PC-3 (cell line): ENCODE data around the genes DRG1, PISD and RFPL3.

DNA sequence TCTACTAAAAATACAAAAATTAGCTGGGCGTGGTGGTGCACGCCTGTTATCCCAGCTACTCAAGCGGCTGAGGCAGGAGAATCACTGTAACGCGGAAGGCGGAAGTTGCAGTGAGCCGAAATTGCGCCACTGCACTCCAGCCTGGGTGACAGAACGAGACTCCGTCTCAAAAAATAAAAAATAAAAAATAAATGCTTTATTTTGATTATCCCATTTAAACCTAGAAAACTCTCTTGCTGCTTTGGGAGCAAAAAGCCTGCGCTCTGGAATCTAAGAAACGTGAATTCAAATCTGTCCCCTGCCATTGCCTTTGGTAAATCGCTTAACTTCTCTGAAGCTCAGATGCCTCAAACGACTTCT lies 2.1 kb downstream of the PIK3IP1 start:
- RAMPAGE, long total RNA, result no peak

GRCh38 chr22:31399240-31400079 lies at the start of gene DRG1:
DRG1 (plus strand) TSS chr22:31399604.
- RAMPAGE, long total RNA, result no peak

DNA sequence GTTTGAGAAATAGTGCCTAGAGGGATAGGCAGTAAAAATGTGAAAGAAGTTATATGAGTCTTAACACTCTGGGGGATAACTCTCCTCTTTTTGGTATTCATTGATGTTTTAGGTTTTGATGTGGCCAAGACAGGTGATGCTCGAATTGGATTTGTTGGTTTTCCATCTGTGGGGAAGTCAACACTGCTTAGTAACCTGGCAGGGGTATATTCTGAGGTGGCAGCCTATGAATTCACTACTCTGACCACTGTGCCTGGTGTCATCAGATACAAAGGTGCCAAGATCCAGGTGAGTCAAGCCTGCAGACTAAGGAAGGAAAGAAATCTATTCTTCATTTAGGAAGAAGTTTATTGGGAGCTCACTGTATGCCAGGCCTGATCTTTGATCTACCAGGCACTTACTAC lies 3.5 kb downstream of the DRG1 start:
- RAMPAGE, long total RNA, result no peak

DNA sequence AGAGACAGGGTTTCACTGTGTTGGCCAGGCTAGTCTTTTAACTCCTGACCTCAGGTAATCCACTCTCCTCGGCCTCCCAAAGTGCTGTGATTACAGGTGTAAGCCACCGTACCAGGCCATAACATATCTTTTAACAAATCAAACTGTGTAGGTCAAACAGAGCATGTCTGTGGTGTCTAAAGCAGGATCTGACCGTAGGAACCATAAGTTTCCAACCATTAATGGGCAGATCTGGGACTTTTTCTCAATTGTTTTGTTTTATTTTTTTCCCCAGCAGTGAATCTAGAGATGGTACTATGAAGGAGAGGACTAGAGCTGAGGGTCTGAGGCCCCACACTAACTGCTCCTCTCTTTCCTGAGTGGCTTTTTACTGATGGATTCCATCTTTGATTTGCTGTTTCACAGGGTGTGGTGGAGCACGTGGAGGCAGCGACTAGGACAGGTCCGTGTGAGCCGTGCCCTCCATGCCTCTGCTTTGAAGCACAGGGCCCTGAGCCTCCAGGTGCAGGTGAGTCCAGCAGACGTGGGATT lies 64.6 kb downstream of the SFI1 start:
- RAMPAGE, long total RNA, result no peak

DNA sequence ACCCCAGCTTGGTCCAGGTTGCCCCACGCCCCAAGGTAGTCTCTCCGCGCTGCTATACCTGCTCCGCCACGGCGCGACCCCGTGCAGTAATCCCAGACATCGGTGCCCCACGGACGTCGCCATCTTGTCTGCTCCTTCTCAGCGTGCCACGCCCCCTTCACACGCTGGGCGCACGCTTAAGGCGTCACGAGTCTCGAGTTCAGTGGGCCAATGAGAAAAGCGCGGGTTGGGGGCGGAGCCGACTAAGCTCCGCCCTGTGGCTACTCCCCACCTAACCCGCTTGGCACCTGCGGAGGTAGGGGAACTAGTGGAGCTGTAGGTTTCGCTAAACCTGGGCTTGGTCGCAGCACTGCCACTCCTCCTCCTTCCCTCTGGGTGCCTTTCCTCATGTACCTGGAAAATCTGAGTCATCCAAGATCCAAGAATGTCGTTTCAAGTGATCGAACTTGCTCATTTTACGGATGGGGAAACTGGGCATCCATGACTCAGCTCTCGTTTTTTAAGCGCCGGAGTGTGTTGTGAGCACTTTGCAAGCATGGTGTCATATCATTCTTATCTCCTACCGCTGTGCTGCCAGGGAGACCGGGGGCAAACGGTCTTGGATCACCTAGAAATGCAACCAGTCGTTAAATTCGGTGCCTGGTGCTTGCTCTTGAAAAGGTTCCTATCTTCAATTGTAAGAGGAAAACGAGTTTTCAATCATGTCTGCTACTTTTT lies at the start of gene PISD:
Gene PISD, minus strand, starts transcription at position 130 of the 717 bp plus-strand sequence.
- RAMPAGE, long total RNA, result no peak

- RAMPAGE, long total RNA, result no peak
These were observed 791 bp upstream of the DEPDC5 start for GRCh38 chr22:31752931-31753525.

GRCh38 chr22:32039302-32039637 lies 3.8 kb upstream of the SLC5A1 start:
- RAMPAGE, long total RNA, result no peak

GRCh38 chr22:32050620-32051045 lies 7.6 kb downstream of the SLC5A1 start:
- RAMPAGE, long total RNA, result no peak

- RAMPAGE, long total RNA, result no peak
These were observed 31.1 kb downstream of the SLC5A1 start for GRCh38 chr22:32074260-32074534.

DNA sequence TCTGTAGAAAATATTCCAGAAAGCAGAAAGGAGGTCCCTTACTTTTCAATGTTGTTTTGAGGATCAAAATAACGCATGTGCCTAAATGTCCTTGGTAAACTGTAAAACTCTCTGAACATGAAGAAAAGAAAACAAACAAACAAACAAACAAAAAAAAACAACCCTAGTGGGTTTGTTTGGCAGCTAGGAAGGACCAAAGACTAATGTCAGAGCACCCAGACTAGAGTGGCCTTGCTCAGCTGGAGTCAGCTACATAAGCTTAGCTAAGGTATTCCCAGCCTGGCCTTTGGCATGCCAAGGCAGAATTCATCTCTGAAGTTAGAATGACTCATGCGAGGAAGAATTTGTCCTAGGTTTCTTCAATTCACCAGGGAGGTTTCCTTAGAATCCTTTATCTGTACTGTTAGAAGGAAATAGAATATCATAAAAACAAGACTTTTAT lies 36.0 kb downstream of the SLC5A1 start:
- RAMPAGE, long total RNA, result no peak

GRCh38 chr22:32101820-32102321 lies 57.2 kb downstream of the C22orf42 start:
- RAMPAGE, long total RNA, result no peak

DNA sequence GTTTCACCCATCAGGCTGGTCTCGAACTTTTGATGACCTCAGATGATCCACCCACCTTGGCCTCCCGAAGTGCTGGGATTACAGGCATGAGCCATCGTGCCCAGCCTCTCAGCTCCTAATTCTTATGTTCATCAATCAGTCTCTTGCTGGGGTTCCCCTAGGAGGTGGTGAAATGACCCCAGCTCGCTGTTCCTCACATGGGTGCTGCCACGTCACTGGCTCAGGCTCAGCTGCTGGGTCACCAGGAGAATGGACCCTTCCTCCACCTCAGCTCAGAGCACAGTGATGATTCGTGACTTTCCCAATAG lies at the start of gene RFPL3:
Gene RFPL3, plus strand, starts transcription at position 207 of the 308 bp plus-strand sequence.
- RAMPAGE, long total RNA, result no peak

- RAMPAGE, long total RNA, result no peak
These were observed 147.9 kb downstream of the FBXO7 start for GRCh38 chr22:32622416-32623075.

DNA sequence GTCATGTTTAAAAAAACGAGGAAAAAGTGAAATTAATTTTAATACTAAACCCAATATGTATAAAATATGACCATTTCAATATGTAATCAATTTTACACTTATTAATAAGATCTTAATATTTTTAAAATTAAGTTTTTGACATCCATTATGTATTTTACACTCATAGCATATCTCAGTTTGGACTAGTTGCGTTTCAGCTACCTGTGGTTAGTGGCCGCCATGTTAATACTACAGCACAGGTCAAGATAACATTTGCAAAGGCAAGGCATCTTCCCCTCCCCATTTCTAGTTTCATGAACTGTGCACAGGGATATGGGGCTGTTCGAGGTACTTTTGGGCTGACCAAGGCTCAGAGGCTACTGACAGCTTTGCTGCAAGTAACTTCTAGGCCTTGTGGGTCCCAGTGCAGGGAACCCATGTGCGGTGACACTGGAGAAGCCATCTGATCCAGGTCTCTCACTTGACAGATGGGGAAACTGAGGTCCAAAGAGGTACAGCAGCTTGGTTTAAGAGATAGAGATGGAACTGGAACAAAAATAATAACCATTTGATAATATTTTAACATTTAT lies 13.5 kb downstream of the TIMP3 start:
- RAMPAGE, long total RNA, result no peak

GRCh38 chr22:33163835-33164303 lies 105.7 kb upstream of the SYN3 start:
- RAMPAGE, long total RNA, result no peak

- RAMPAGE, long total RNA, result no peak
These were observed 218.7 kb upstream of the SYN3 start for GRCh38 chr22:33276767-33277381.

GRCh38 chr22:33381779-33382513 lies 323.8 kb upstream of the SYN3 start:
- RAMPAGE, long total RNA, result no peak

GRCh38 chr22:34775577-34775895 lies 290.4 kb upstream of the ISX start:
- RAMPAGE, long total RNA, result no peak

DNA sequence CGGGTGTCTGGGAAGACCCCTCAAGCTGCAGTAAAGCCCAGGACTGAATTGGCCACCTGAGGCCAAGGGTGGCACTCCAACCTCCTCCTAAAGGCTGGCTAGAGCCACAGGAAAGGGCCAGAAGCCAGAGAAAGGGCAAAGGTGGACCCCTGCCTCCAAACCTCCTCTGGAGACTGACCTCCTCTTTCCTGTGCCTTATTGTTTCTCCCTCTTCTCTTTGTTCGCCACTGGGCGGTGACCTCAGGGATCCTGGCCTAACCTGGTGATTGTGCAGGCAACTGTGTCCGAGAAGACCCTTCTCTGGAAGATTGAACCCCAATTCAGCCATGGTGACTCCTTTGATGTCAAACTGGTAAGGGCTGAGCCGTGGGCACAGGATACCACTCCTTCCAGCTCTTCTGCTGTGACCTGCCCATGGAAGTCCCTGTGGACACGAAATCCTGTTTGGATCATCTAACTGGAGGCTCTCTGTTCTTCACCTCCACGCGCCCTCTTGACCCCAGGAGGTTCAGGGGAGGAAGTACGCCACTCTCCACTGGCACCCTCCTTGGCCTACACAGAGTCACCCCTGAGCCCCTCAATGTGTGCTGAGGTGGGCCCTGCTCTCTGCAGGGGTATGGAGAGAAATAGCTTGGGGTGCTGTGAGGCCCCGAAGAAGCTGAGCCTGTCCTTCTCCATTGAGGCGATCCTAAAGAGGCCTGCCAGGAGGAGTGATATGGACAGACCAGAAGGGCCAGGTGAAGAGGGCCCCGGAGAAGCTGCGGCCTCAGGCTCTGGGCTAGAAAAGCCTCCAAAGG lies 748 bp downstream of the ISX start:
- RAMPAGE, long total RNA, result no peak

DNA sequence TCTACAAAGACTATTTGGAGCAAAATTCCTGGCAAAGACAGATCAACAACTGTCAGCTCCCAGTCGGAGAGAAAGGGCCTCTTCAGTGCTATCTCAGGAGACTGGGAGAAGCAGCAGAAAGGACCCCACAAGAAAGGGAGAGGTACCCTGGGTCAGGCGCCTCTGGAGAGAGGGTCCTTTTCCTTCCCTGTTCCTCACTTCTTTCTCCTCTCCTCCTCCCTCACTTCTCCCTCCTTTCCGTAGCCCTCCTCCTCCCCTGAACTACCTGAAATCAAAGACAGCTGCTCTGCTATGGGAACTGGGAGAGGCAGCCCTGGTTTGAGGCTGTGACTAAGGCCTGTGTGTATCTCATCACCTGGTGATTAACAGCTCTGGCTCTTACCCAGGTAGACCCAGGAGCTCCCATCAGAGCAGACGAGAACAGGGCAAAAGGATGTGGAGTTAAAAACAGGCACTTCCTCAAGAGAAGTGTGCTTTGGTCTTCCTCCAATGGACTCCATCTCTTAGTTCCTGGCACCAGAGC lies 5.7 kb downstream of the ISX start:
- RAMPAGE, long total RNA, result no peak